Peritoneum (tissue), 1 donor: ENCODE measurements around a stretch of chr2.

- PRO-cap = unidirectional peak, plus-strand start at chr2:43996445
Measured at GRCh38 chr2:43996101-43996738, 431 bp upstream of the LRPPRC start.

DNA sequence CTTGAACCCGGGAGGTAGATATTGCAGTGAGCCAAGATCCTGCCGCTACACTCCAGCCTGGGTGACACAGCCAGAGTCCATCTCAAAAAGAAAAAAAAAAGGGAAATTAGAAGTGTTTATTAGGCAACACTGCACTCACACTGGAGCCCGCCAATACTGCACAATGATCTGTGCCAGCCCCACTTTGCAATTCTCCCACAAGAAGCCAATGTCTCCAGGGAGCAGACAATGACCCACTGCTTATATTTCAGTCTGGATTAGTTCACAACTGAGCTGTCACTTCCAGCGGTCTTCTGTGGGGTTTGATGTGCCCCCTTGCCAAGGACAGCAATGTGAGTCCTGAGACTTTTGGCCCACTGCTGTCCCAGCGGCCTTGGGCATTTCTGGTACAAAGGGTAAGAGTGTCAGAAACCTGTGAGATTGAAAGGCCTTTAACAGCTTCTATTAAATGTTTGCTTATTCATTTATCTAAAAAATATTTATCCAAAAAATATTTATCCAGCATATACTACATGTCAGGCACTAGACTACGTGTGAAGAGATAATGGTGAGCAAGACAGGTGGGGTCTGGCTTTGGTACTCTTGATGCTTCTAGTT, 85.6 kb upstream of the PPM1B start:
- PRO-cap = no peak

- PRO-cap = no peak
Measured at GRCh38 chr2:44169978-44170907, 1.6 kb downstream of the PPM1B start.

DNA sequence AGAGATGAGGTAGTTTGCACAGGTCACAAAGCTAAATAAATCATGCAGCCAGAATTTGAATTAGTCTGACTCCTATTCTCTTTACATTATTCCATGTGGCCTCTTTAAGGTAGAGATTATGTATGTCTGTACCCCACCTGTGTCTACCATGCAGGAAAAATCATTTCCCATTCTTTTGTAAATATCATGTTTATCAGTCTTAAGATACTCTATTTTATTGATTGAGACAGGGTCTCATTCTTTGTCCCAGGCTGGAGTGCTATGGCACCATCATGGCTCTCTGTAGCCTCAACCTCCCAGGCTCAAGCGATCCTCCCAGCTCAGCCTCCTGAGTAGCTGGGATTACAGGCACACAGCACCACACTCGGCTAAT, 52.7 kb upstream of the SLC3A1 start:
- PRO-cap = no peak

DNA sequence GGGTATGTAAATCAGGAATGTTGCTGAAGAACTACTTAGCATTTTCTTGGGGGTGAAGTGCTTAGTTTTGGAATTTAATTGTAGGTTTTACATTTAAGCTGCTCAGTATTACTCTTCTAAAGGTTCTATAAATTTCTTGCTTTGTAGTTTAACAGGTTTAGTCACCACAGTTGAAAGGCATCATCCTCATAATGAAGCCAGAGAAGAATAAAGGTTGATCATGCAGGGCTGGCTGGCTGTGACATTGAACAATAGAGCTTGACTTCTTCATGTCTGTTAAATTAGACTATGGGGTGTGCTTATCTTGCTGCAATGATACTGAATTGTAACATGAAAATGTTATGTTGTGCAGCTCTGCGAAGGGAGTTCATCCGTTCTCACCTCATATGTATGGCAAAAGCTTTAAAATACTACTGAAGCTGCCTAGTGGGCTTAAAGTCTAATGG, 81.7 kb downstream of the CAMKMT start:
- PRO-cap = no peak

DNA sequence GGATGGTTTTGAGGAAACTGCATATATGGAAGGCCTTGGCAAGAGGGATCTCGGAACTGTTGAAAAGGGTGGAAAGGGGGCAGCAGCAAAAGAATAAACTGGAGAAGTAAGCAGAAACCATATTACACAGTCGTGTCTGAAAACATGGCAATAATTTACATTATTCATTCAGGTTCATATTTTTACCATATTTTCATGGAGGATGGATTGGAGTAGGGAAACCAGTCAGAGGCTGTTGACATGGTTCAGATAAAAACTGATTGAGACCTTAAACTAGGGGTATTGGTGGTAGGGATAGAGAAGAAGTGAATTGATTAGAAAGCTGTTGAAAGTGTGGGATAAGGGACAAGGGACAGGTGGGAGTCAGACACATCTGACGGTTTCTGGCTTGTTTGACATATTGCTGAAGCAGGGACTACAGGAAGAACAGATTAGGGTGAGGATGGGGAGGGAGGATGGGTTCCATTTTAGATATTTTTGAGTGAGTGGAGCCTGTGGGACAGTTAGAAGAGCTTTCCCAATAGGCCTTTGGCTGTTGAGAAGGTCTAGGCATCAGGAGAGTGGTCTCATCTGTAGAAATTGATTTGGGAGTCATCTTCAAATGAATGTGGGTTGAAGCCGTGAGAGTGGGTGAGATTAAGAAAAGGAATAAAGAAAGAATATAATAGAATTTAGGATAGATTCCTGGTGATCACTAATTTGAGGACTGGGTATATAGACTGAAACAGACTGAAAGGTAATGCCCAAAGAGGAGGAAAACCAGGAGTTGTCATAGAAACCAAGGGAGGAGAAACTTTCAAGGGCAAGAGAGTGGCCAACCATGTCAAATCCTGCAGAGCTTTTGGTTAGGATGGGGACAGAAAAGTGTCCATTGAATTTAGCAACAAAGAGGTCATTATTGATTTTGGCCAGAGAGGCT, 193.5 kb downstream of the CAMKMT start:
- PRO-cap = no peak

GRCh38 chr2:44944287-44944643, 2.8 kb downstream of the SIX3 start:
- PRO-cap = no peak

DNA sequence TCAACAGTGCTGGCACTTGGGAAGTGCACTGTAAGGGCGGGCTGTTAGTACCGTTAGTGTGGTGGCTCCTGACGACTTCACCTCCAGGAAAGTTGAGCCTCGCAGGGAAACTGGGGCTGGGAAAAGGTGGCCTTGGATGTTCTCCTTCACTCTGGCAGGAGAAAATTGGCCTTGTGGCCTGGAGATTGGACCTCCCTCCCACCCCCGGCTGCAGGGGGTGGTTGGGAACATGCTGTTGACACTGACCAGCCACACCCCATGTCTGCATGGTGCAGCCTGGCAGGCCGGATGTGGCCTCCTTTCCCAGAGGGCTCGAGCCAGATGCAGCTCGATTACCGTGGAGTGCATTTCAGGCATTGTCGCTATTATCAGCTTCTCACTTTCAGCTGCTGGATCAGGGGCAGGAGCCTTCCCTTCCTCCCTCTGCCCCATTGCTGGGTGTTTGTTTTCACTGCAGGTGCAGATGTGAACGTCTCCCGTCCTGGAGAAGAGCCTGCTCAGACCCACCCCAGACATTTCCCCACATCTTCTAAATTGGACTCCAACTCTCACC, 210.9 kb upstream of the SIX2 start:
- PRO-cap = no peak

- PRO-cap = no peak
Measured at GRCh38 chr2:45693148-45693845, 41.8 kb downstream of the PRKCE start.

DNA sequence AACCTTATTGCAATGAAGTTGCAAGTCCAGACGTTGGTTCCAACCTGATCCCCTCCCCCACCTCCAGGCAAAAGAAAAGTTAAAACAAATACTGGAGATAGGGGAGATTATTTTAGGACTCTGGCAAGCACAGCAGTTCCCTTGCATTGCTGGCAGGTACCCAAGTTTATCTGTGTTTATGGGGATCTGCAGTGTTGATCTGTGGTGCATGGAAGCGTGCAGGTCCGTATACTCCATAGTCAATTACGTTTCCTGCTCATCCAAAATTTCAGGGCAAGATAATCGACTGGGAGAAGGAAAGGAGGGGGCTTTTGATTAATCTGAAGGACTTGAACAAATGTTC, 114.5 kb downstream of the PRKCE start:
- PRO-cap = no peak

- PRO-cap = no peak
Measured at GRCh38 chr2:45783909-45784663, 132.6 kb downstream of the PRKCE start.

DNA sequence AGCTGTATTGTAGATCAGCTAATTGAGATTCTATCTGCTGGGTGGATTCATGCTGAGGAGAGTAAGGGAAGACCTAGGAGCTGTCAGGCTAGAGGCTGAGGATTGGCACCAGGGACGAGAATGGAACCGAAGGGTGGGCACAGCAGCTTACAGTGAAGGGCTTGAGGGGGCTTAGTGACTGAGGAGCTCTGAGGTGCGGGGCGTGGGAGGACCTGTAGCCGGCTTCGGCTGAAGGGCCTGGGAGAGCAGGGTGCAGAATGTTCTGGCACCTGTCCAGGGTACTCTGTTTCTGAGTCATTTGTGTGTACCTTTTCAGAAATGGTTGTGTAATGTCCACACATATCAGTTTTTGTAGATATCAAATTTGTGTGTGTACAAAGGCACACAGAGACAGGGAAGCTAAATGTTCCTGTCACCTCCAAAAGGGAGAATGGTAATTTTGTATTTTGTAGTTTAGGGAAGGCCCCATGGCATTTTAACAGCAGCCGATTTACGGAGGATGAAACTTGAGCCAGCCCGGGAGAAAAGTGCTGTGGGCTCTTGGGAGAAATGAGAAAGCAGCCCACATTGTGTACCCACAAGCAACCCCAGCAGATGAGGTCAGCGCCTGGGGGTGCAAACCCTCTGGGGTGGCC, 170.5 kb downstream of the PRKCE start:
- PRO-cap = no peak

DNA sequence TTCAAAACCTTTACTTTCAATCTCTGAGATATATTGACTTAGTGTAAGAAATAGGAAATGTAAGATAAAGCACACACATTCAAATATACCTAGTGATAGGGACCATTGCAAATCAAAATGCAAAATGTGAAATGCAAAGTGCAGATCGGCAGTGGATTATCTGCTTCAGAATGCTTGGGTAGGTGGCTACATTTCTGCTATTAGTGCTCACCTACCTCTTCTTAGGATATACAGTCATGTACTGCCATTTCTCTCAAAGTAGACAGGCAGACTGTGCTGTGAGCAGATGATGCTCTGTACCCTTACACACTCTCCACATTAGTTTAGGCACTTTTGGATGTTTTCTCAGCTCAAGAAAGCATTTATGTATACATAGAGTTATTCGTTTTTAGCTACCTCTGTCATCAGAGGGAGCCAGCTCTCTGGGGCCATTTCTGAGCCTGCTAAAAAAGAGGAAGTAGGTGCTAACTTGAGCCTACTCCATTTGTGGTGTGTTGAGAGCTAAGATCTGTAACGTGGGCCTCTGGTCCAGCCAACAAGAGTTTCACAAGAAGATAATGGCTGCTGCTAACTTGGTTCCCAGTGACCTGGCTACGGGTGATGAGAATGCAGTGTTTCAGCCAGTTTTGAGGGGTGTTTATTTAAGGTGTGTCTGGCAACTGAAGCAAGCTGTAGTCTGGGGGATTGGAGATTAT, 182.3 kb downstream of the PRKCE start:
- PRO-cap = no peak

GRCh38 chr2:46026998-46027471, 270.2 kb upstream of the EPAS1 start:
- PRO-cap = no peak

DNA sequence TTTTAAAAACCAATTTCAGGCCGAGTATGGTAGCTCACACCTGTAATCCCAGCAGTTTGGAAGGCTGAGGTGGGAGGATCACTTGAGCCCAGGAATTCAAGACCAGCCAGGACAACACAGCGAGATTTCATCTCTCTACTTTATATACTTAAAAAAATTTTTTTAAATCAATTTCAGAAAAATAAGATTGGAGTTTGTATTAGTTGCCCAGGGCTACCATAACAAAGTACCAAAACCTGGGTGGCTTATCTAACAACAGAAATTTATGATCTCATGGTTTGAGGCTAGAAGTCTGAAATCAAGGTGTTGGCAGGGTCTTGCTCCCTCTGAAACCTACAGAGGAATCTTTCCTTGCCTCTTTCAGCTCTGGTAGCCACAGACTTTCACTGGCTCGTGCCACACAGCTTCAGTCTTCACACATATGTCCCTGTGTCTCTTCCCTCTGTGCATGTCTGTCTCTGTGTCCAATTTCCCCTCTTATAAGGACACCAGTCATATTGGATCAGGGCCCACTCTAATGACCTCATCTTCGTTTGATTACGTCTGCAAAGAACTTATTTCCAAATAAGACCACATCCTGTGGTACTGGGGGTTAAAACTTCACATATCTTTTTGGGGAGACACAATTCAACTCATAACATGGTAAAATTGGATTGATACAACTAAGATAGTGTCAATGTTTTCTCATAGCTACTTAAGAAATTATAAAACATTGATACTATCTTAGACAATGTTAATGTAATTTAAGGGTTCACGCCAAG, 119.9 kb upstream of the EPAS1 start:
- PRO-cap = no peak

- PRO-cap = no peak
Measured at GRCh38 chr2:46230112-46230448, 67.1 kb upstream of the EPAS1 start.

DNA sequence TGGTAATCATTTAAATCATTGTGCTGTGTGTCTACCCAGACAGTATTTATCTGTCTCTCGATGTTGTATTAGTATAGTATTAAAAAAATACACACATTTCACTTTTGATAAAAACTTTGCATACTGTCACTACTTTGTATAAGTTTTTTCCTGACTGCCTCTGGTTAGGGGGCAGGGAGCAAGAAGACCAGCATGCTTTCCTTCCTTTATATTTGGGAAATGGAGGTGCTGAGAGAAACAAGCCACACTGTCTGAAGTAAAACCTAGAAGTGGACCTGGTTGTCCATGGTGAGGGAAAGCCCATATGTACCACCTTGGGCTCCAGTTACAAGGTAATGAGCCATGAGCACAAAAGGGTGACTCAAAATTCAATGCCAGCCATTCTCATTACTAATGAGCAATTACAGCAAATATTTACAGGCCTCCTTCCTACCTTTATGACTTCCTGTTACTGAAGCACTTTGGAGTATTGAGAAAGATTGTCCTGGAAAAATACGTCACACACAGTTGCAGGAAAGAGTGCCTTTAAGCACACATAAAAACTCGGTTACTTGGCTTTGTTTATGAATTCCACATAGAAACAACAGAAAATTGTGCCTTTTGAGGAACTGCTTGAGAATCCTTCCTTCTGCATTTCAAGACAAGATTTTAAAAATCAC, 9.1 kb downstream of the EPAS1 start:
- PRO-cap = no peak

GRCh38 chr2:46311809-46312483, 14.7 kb downstream of the EPAS1 start:
- PRO-cap = no peak

GRCh38 chr2:46325148-46325869, 28.1 kb downstream of the EPAS1 start:
- PRO-cap = no peak

DNA sequence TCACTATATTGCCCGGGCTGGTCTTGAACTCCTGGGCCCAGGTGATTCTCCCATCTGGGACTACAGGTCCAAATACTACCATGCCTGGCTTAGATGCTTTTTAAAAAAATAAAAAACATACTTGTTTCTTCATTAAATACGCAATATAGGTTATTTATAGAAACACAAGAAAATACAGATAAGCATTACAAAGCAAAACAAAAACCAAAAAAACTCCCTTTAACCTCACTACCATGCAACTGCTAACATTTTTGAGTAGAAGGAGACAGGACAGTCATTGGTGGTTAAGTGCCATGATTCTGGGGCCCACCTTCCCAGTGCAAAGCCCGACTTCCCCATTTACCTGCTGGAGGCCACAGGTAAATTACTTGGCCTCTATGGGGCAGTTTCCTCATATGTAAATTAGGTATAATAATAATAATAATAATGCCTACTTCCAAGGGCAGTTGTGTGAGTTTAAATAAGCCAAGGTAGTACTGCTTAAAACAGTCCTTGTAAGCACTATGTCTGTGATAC, 48.0 kb downstream of the EPAS1 start:
- PRO-cap = no peak